Right common carotid artery plus branches (tissue), 1 donor: ENCODE results near the genes VWA5B2, CAMK2N2, ECE2 and CHRD.

GRCh38 chr3:183285691-183286638 is 32.9 kb downstream of the B3GNT5 start:
- PRO-cap, result bidirectional peak, plus-strand start at chr3:183286074, minus-strand start at chr3:183285837

DNA sequence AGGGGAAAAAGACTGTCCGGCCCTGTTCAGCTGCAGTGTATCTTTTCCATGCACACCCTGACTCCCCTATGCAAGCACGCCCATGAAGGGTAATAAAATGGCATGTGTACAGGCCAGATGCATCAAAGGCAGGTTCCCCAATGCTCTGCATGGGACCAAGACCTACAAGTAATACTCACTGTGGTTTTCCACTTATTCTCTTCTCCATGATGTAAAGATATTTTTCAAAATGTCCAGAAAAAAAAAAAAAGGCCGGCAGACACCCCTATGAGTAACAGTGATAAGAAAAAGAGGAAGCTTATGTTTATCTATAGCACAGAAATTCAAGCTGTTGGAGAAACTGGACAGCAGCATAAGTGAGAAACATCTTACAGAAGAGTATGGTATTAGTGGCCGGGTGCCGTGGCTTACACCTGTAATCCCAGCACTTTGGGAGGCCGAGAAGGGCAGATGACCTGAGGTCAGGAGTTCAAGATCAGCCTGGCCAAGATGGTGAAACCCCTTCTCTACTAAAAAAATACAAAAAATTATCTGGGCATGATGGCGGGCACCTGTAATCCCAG is 70.7 kb downstream of the MCF2L2 start:
- PRO-cap, result no peak

DNA sequence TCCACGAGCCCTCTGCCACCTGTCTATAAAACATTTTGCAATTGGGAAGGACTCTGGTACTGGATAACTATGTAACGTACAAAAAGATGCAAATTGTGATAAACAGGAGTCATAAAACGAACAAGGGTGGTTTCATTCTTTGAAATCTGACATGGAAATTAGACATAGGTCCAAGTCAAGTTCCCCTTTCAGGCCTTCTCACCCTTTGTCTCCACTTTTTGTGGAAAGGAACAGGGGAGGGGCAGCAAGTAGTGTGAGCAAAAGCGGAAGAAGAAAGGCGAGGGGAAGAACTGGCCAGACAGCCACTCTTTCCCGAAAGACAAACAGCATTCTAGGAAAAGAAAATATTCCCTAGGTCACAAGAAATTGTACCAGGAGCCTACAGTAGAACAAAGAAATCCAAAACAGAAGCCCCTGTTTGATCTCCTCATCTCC is 52.6 kb downstream of the MCF2L2 start:
- PRO-cap, result no peak

GRCh38 chr3:183580200-183580763 is 24.8 kb upstream of the KLHL6 start:
- PRO-cap, result no peak

DNA sequence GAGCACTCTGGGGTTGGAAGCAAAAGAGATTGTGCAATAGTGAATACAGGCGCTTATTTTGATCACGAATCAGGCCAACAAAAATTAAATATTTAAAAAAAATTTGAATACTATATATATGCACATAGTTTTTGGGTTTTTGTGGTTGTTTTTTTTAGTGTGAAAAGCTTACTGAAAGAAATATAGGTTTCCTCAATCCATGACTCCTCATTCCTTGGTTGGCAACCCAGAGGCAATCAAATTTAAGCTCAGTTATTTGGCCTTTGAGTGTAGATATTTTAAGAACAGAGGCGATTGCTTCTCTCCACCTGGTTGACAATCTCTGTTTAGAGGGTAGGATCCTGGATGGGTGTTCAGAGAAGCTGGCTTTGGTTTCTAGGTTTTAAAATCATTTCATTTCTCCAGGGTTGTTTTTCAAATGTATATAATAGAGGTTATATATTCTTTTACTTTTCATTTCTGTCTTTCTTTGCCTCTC is 8.3 kb upstream of the KLHL24 start:
- PRO-cap, result no peak

- PRO-cap, result no peak
These were observed 18.2 kb downstream of the KLHL24 start for GRCh38 chr3:183653617-183654089.

DNA sequence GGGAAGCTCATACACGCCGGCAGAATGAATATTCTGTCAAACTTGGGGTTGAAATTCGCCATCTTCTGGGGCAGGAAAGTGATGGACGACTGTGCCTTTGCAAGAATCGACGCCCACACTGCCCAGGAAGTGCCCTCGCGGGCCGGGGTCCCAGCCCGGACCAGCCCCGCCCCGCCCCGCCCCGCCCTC is 144 bp upstream of the YEATS2 start:
- PRO-cap, result bidirectional peak, plus-strand start outside the sequence, minus-strand start at position 120 of the sequence

DNA sequence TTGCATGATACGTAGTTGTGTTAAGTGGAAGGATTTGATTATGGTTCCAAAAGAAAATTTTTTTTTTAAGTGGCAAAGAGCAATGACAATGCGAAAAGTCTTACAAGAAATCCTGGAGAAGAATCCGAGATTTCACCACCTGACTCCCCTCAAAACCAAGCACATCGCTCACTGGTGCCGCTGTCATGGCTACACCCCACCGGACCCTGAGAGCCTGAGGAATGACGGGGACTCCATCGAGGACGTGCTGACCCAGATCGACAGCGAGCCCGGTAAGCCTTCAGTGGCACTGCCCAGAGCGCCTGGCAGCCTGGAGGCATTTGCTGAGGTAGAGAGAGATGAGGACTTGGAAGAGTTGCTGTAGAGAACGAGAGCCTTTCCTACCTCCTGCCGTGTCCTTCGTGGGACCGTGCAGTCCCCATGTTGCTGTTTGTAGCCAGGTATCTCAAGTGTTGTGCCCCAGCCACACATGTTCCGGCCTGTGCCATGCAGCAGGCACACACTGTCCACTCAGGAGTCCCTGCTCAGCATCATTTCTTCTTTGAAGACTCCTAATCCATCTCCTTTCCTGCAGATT is 21.4 kb downstream of the MAP6D1 start:
- PRO-cap, result no peak

DNA sequence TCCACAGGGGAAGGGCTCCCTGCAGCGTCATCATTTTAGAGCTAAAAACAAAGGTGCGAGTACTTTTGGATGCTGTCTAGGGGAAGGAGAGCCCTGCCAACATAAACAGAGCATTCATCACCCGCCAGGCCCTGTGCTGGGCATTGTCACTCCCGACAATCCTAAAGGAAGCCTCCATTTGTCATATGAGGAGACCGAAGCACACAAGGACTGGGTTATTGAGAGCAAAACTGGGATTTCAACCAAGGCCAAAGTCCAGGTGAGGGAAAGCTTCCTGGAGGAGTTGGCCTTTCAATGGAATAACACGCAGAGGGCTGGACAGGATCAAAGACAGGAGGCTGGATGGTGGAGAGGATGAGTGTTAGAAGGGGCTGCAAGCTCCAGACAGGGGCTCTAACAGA is 8.1 kb upstream of the PARL start:
- PRO-cap, result no peak

DNA sequence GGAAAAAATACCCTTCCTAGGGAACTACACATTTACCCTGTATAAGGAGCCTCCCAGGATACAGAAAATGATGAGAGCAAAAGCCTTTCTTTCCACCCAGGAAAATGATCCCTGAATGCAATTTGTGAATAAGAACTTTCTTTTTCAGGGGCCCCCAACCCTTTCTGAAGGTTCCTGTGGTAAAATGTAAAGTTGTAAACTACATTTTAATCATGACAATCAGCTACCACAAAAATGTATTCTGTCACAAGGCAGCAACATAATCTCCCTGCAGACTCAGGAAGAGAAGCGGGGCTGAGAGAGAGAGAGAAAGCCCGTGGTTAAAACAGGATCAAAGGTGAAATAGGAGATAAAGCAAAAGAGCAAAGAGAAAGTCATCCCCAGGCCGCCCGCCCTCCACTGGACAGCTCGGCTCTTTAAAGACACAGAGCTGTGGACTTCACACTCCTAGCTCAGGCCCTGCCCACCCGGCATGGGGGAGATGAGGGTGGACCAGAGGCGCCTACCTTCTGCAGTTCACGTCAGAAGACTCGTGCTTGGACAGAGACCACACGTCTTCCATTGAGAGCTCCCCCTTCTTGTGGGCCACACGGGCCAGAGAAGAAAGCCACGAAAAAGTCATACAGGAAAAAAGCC is 29.5 kb downstream of the ABCC5 start:
- PRO-cap, result no peak

- PRO-cap, result no peak
These were observed 15.5 kb upstream of the HTR3E start for GRCh38 chr3:184081430-184081771.

DNA sequence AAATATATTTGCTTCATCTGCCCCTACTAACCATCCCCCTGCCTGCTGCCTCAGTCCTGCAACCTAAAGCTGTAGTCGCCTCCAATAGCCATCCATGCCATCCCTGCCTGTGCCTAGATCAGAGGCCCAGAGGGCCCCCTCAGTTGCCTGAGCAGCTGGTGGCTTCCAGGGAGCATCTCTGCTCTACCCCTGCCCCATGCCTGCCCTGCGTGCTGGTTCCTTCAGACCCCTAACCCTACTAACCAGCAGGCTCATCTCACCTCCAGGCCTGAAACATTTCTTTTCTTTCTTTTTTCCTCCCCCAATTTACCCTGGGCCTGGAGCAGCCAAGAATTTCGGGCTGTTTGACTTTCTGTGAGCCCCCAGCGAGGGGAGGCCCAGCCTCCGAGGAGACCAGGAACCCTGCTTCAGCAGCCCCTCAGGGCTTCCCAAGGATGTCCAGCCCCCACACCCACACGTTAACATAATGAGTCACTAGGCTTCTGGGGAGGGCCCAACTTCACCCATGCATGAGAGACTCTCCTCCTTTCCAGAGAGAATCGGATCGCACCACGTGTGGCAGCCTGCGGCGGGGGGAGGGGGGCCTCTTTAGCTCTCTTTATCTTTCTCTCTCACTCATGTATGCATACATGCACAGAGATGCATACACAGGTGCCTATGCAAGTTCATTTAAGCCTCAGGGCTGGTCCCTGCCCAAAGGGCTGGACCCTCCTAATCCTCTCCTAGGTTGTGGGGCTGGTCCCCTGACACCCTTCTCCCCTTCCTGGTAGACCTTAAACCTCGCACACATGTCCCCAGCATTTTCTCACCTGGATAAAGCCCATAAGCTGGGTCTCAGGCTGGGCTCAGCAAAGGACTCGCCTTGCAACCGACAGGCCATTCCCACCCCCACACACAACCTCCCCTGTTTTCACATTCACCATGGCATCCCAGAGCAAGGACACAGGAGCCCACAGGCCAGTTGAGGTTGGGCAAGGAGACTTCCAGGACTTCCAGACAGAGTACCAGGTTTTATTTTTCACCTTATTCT is 3.1 kb upstream of the AP2M1 start:
- PRO-cap, result no peak

DNA sequence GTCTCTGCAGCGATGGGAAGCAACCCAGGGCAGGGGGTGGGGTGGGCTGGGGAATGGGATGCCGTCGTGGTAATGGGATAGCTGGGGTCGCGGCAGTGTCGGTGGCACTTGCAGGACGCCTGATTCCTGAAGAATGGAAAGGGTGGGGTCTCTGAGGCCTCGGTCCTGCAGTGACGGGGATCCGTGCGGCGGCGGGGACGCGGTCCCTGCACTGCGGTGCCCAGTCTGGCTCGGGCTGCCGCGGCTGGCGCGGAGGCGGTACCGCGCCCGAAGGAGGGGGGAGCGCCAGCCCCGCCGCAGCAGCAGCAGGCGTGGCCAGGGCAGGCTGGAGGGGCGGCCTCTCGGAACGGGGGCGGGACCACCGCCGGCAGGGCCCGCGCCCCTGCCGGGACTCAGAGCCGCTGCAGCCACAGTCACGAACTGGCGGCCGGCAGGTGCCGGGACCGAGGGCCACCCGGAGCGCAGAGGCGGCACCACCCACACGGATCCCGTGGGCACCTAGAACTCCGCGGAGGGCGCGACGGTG is at the start of gene VWA5B2:
Gene VWA5B2, plus strand, starts transcription at position 395 of the 526 bp plus-strand sequence.
- PRO-cap, result no peak

- PRO-cap, result no peak
These were observed 1.5 kb downstream of the CAMK2N2 start for GRCh38 chr3:184259576-184260565.

- PRO-cap, result no peak
These were observed at the start of gene CAMK2N2 for GRCh38 chr3:184261240-184262307. CAMK2N2 (minus strand) TSS chr3:184261553.

DNA sequence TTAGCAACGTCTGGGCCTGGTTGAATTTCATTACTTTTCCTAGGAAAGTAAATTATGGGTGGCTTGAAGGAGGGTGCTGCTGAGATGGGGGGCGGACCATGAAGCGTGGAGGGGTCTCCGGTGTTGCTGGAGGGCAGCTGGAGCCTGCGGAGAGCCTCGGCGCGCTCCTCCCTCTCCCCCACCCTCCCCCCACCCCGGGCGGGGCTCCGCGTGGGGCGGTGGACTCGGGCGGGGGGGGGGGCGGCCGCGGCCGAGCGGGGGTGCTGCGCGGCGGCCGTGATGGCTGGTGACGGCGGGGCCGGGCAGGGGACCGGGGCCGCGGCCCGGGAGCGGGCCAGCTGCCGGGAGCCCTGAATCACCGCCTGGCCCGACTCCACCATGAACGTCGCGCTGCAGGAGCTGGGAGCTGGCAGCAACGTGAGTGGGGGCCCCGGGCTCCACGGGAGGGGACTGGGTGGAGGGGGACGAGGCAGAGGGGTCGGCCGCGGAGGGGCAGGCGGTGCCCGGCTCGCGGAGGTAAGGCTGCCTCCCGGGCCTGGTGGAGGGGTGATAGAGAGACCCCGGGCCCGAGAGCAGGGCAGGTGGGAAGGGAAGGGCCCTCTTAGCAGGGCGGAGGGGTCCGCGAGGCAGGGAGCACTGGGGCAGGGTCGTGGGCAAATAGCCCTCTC is at the start of gene ECE2:
Gene ECE2, plus strand, starts transcription at position 247 of the 668 bp plus-strand sequence.
- PRO-cap, result no peak

DNA sequence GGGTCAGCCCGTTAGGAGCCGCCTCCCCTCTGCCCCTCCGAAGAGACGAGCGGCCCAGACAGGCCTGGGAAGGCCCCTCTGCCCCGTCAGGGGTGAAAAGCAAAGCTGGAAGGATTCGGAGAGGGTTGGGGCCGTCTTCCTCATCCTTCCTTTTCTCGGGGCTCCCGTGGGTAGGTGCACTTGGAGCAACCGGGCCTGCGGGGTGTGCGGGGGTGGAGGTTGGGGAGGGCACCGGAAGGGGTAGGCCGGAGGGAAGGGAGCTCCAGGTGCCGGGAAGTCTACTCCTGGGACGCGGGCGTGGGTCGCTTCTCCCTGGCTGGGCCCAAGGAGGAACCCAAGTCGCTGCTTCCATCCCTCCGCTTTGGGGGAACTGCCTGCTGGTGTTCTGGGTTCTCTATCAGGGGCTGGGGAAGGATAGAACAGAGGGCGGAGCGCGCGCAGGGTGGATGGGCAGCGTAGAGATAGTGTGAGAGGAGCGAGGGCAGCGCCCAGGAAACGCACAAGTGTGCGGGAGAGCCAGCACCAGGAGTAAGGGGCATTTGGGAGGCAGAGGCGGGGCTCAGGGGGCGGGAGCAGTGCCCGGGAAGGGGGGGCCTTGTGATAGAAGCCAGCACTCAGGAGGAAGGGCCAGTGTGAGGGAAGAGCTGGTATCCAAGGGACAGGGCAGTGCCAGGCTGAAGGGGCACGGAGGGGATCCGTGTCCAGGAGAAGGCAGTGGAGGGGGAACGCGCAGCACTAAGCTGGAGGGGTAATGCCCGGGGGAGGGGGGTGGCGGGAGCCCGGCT is 659 bp downstream of the POLR2H start:
- PRO-cap, result bidirectional peak, plus-strand start at position 417 of the sequence, minus-strand start at position 372 of the sequence; bidirectional peak, plus-strand start at position 630 of the sequence, minus-strand start at position 505 of the sequence; bidirectional peak, plus-strand start at position 681 of the sequence, minus-strand start at position 716 of the sequence

DNA sequence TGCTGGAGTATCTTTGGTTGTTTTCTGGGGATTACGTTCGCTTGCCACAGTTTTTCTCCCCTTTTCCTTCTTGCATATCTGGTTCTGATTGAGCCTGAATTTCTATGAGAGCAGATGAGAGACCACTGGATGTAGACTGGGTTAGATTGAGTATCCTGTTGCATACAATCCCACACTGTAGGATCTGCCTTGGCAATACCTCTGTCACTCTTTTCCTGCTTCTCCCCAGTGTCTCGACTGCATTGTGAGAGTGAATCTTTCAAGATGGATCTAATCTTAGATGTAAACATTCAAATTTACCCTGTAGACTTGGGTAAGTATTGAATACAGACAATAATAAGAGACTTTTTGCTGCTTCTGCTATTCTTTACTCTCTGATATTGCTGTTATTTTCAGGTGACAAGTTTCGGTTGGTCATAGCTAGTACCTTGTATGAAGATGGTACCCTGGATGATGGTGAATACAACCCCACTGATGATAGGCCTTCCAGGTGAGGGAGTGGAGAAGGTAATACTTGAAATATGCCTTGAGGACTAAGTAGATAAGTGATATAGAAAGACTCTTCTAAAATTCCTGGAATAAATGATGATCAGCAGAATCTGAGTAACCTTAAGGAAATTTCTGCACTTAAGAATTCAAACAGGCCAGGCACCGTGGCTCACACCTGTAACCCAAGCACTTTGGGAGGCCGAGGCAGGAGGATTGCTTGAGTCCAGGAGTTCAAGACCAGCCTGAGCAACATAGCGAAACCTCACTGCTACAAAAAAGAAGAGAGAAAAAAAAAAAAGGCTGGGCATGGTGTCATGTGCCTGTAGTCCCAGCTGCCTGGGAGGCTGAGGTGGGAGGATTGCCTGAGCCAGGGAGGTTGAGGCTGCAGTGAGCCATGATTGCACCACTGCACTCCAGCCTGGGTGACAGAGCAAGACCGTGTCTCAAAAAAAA is 3.5 kb downstream of the POLR2H start:
- PRO-cap, result no peak

DNA sequence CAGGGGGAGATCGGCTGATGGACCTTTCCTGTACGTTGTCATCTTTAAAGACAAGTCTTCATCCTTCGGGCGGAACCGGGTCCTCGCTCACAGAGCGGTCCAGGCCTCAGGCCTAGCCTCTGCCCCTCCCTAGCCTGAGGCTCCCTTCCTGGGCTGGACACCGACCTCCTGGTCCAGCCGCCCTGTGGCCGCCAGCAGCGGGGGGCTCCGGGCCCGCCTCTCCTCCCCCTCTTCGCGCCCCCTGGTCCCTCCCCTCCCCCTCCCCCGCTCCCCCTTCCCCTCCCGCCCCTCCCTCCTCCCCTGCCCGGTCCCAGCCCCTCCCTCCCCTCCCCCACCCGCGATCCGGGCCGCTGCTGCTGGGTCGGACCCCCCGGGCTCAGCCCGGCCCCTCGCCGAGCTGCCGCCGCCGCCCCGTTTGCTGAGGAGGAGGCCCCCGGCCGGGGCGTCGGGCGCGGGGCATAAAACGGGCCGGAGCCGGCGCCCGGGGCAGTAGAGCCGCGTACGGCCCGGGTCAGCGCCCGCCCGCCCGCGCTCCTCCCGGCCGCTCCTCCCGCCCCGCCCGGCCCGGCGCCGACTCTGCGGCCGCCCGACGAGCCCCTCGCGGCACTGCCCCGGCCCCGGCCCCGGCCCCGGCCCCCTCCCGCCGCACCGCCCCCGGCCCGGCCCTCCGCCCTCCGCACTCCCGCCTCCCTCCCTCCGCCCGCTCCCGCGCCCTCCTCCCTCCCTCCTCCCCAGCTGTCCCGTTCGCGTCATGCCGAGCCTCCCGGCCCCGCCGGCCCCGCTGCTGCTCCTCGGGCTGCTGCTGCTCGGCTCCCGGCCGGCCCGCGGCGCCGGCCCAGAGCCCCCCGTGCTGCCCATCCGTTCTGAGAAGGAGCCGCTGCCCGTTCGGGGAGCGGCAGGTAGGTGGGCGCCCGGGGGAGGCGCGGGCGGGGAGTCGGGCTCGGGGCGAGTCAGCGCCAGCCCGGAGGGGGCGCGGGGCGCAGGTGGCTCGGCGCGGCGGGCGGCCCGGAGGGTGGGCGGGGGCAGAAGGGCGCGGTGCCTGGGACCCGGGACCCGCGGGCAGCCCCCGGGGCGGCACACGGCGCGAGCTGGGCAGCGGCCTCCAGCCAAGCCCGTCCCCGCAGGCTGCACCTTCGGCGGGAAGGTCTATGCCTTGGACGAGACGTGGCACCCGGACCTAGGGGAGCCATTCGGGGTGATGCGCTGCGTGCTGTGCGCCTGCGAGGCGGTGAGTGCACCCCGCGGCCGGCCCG is at the start of gene CHRD:
Gene CHRD, plus strand, starts transcription at position 487 of the 1,253 bp plus-strand sequence.
- PRO-cap, result bidirectional peak, plus-strand start at position 328 of the sequence, minus-strand start at position 159 of the sequence; bidirectional peak, plus-strand start at position 743 of the sequence, minus-strand start at position 608 of the sequence

DNA sequence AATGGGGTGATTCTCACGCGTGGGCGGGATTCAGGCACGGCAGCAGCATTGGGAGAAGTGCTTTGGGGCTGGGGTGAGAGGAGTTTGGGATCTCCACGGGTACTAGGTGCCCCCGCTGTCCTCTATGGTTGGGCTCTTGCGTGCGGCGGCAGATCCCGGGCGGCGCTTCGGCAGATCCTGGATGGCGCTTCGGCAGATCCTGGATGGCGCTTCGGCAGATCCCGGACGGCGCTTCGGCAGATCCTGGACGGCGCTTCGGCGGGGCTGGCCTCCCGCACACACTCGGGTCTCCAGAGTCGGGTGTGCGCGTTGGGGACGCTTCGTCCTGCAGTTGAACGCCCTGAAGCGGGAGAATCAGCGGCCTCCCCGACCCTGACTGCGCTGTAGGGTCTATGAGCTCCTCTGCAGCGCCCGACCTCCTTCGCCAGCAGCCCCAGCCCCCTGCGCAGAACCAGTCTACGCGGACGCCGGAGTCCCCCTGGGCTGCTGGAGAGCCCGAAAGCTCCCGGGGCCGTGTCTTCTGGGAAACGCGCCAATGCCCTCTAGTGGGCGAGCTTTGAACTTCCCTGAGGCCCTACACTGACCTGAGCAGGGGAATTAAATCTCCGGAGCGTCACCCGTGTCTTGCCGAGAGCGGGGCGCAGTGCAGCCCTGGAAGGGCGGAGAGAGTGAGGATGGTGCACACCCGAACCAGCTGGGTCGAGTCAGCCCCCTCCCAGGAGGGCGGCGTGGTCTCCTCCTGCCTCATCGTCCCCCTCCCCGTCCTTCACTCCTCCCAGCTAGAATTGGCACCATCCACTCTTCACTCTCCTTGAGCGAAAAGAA is 48.0 kb upstream of the EPHB3 start:
- PRO-cap, result no peak